ENCODE measurements around the genes SIPA1L2 and NTPCR.

DNA sequence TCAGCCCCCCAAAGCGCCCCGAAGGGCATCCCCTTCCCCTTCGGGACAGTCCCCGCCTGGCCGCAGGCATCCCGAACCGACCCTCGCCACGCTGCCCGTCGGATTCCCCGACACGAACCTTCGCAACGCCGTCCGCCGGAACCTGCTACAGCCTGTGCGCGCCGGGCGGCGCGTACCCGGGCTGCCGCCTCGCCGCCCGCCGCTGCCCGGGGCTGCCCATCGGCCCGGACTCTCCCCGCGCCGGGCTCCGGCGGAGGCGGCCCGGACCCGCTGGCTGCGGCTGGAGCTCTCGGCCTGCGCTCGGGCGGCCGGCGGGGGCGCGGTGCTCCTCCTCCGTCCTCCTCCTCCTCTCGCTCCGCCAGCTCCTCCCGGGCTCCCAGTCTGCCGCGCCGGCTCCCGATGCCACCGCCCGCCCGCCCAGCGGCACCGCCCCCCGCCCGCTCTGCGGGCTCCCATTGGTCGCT lies at the start of gene SIPA1L2:
Gene SIPA1L2, minus strand, starts transcription at position 383 of the 464 bp plus-strand sequence.
- RAMPAGE, long total RNA, result no peak
- RRBS, result 2% methylated on average over 15 of the region's 67 CpGs

DNA sequence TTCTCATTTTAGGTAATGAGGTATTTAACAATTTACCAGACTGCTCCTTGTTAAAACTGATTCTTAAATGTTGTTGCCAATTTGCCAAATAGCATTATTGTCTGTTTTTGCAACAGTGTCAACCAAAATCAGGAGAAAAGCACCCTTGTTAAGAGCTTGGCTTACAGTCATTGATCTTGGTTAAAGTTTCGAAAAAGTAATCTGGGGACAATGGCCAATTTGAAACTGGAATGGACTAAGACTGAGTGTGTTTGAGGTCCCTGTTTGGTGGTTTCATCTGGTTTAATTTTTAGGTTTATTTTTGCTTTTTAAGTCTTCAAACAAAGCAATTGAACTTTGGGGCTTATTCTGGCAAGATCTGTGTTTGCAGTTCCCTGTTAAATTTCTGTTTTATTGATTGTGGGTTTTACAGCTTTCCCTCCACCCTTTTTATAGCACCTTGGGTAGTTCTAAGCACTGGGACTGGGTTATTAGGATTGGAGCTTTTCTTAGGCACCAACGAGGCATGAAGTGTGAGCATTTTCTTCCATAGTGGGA lies 40.7 kb upstream of the MAP10 start:
- RAMPAGE, long total RNA, result no peak
- RRBS, result no CpG with 5 or more reads among the region's 2 CpGs

DNA sequence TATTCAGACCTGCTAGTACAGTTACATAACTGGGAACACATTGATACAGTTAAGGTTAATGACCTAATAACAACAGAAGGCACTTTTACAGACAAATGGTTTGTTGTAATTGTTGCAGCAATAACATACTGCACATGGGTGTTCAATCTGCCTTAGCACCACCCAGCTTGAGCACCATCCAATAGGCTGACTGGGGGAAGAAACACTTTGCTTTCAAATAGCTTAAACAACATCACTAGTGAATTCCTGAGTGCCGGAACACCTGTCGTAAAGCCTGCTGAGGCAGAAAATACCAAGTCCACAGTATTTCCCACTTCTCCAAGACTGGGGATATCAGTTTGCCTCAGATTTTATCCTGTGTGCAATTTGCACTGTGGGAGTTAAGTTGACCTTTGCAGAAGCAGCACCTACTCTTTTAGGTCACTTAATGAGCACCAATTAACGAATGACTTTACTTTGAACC lies 40.2 kb upstream of the MAP10 start:
- RAMPAGE, long total RNA, result no peak
- RRBS, result no CpG with 5 or more reads among the region's 3 CpGs

GRCh38 chr1:232949804-232950947 lies at the start of gene NTPCR:
NTPCR (plus strand) TSS chr1:232950611.
- RAMPAGE, long total RNA, result start-site peak on the plus strand at chr1:232950598-232950640, 215 and 242 reads in 2 replicates
- RRBS, result 1% methylated on average over 22 of the region's 51 CpGs

GRCh38 chr1:233081693-233082146 lies 131.3 kb downstream of the NTPCR start:
- RAMPAGE, long total RNA, result no peak
- RRBS, result no CpG with 5 or more reads among the region's 2 CpGs

DNA sequence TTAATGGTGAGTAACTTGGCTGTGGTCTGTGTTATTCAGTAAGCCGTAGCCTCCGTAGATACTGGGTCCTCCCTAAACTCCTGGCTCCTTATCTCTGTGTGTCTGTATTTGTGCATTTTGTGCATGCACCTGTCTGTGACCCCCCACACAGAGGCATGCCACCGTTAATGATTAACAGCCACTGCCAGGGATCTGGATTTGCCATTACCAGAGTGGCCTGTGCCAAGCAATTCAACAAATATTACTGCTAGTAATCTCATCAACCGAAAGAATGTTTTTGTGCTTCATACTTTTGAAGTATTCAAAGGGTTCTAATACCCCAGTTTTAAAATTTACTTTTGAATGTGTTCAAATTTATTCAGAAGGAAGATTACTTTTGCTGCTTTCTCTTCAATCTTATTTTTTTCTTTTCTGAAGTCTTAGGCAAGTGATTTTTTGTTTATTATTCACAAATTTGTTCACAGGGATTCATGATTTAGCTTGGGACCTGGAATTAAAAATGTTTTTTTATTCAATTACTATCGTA lies 32.1 kb downstream of the MAP3K21 start:
- RAMPAGE, long total RNA, result no peak
- RRBS, result no CpG with 5 or more reads among the region's 5 CpGs

DNA sequence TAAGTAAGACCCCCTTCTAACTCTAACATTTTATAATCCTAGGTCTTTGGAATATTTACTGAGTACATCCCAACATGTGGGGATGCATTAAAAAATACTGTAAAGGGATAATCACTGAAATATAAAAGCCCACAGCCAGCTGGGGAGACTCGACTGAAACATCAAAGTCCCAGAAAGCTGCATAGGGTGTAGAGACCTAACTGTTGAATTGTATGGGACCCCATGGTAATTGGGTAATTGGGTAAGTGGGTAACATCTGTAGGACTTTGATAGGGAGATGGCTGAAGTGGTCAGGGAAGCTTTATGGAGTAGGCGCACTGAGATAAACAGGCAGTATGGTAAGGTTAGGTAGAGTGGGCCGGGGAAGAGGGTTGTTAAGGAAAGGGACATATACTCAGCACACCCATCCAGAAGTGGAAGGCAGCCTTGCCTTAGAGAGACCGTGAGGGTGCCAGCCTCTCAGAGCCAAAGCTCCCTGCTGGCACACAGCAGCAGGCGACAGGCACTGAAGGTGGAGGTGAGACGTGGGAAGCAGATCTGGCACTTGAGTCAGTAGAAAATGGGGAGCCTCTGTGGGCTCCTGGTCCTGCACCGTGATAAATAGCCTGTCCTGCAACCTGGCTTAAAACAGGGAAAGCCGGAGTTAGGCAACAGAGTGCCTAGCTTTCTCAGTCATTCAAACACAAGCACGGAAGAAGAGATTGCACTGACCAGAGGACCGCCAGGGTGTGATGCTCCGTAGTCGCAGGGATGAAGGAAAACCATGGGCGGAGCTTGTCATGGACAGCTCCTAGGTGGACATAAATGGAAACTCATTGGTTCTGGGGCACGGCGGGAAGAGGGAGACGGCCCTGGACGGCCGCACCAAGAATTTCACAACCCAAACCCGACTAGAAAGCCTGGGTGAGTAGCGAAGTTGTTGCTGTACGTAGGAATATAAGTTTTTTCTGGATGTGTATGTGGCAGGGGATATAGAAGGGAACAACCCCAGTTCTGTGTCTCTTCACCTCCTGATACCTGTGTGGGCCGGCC lies 15.4 kb downstream of the KCNK1 start:
- RAMPAGE, long total RNA, result no peak
- RRBS, result no CpG with 5 or more reads among the region's 22 CpGs

GRCh38 chr1:233671197-233672178 lies 57.6 kb downstream of the KCNK1 start:
- RAMPAGE, long total RNA, result no peak
- RRBS, result no CpG with 5 or more reads among the region's 7 CpGs

- RAMPAGE, long total RNA, result no peak
- RRBS, result no CpG with 5 or more reads among the region's 6 CpGs
Observed at GRCh38 chr1:234515348-234516214, 36.6 kb upstream of the TARBP1 start.

GRCh38 chr1:234543982-234544678 lies 65.2 kb upstream of the TARBP1 start:
- RAMPAGE, long total RNA, result no peak
- RRBS, result no CpG with 5 or more reads among the region's 7 CpGs

DNA sequence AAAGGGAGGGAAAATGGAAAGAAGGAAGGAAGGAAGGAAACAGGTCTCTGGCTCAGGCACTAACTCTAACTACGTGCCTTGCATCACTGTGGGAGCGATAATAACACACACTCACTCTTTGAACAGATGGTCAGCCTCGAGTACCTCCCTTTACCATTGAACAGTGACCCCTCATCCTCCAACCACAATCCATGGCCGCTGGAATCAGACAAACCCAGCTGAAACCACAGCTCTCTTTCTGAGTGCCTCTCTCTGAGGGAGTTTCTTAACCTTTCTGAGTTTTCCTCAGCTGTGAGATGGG lies 63.0 kb downstream of the IRF2BP2 start:
- RAMPAGE, long total RNA, result no peak
- RRBS, result no CpG with 5 or more reads among the region's 4 CpGs

GRCh38 chr1:234600512-234601350 lies 9.2 kb downstream of the IRF2BP2 start:
- RAMPAGE, long total RNA, result no peak
- RRBS, result no CpG with 5 or more reads among the region's 9 CpGs

- RAMPAGE, long total RNA, result no peak
- RRBS, result no CpG with 5 or more reads among the region's 7 CpGs
Observed at GRCh38 chr1:234619648-234620263, 9.8 kb upstream of the IRF2BP2 start.

GRCh38 chr1:234707485-234708017 lies 97.6 kb upstream of the IRF2BP2 start:
- RAMPAGE, long total RNA, result no peak
- RRBS, result no CpG with 5 or more reads among the region's 4 CpGs

DNA sequence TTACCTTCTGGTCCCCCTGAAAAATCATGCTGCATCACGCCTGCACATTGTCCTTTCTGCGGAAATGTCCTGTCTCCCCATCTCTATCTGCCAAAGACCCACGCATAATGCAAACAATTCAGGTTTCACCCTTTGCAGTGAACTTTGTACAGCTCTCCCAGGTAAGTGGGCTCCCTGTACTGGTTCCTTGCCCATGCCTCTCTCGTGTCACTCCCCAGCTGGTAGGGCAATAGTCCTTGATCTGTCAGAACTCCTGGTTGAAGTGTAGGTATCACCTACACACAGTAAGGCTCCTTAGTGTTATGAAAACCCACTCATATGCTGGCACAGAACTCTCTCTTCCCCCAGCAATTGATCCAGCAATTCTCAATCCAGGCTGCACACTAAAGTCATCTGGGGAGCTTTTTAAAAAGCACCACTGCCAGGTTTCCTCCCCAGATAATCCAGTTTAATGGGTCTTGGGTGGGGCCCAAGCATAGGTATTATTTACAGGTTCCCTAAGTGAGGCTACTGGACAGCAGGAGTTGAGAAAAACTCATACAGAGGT lies 103.1 kb upstream of the IRF2BP2 start:
- RAMPAGE, long total RNA, result no peak
- RRBS, result no CpG with 5 or more reads among the region's 4 CpGs

GRCh38 chr1:234726166-234727171 lies 116.5 kb upstream of the IRF2BP2 start:
- RAMPAGE, long total RNA, result no peak
- RRBS, result no CpG with 5 or more reads among the region's 15 CpGs

GRCh38 chr1:234753597-234754010 lies 143.6 kb upstream of the IRF2BP2 start:
- RAMPAGE, long total RNA, result no peak
- RRBS, result no CpG with 5 or more reads among the region's 1 CpG

DNA sequence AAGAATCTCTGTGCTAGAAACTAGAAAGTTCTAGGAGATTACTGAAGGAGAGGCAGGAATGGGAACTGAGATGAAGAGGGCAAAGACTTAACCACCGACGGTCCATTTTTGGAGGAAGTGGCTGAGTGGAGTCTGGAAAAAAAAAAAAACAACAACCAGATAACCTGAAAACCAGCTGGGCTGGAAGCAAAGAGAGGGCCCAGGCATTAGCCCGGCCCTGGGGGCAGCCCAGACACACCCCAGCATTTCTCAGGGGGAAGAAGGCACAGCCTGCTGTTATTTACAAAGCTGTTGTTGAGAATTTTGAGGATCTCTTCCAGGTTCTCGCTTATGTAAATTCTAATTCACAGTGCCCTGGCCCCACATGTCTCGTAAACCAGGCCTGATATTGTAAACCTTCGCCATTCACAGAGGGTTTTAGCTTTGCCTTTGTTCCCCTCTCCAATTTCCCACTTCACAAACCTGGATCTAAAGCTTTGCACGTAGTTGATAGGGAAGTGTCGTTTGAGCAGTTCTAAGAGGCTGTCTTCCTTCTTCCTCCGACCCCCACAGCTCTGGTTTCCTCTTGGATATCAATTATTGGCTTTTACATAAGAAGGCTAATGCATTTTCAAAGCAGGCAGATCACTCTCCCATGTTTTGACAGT lies 161.8 kb upstream of the IRF2BP2 start:
- RAMPAGE, long total RNA, result no peak
- RRBS, result no CpG with 5 or more reads among the region's 9 CpGs

- RAMPAGE, long total RNA, result no peak
- RRBS, result no CpG with 5 or more reads among the region's 23 CpGs
Observed at GRCh38 chr1:234772252-234773119, 162.5 kb upstream of the IRF2BP2 start.

- RAMPAGE, long total RNA, result no peak
- RRBS, result no CpG with 5 or more reads among the region's 8 CpGs
Observed at GRCh38 chr1:234836095-234836855, 226.3 kb upstream of the IRF2BP2 start.